HT-29 (cell line): ENCODE measurements around a stretch of chr3.

DNA sequence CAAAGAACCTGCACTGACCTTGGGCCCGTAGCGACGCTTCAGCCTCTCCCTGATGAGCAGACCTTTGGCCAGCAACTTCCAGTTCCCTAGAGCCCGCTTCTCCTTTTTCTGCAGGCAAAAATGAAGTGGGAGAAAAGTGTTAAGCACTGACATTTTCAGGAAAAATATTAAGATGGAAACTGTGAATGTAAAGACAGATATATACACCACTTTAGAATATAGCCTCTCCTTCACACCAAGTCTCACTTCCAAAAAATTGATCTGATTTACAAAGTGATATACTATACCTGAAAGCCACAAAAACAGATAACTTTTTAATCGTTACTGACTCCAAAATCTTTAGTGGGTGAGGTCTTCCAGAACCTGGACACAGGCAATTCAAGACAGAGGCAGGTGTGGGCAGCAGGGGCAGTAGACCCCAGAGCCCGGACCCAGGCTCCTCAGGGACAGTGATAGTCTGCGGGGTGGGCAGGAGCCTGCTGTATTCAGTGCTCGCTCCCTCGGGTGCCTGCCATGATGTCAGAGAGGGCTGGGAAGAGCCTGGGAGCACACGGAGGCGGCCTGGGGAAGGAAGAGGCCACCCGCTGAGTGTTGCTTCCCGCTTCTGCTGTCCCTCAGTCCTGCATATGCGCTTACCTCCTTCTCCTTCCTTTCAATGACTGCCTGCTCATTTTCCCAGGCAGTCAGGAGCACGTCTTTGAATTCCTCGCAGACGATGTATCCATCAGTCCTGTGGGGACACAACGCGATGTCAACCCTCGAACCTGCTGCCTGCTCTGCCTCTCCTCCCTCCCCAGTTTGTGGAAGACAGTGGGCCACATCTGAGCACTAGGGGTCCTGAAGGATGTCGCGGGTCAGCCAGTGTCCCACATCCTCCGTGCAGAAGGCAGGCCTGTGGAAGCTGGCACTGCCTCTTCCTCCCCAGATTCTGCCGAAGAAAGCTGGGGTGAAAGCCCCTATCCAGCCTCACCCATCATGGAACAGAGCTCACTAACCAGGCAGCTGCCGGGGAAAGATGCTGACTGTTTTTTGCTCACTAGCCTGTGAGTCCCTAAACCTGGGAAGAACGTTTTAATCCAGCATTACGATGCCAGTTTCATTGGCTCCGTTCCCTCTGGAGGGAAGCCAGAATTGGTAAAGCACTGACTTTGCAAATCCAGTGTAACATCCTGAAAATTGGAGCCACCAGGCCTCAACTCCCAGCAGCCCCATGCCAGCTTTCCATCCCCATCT lies 22.8 kb downstream of the TMEM43 start:
- RAMPAGE, long total RNA = no peak

DNA sequence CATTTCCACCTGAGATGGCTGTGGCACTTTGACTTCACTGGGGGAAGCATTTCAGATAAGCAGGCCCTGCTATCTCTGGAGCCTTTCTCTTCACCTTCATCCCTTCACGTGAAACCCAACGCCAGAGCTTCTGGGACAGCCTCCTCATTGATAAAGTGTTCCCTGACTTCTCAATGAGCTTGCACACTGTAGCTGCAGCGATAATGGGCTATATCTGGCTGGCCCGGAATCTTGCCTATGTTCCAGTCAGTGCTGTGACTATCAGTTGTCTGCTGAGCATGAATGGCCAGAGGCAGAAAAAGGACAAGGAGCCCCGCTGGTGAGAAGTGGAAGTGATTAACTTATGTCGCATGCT lies 53.8 kb downstream of the LSM3 start:
- RAMPAGE, long total RNA = no peak

DNA sequence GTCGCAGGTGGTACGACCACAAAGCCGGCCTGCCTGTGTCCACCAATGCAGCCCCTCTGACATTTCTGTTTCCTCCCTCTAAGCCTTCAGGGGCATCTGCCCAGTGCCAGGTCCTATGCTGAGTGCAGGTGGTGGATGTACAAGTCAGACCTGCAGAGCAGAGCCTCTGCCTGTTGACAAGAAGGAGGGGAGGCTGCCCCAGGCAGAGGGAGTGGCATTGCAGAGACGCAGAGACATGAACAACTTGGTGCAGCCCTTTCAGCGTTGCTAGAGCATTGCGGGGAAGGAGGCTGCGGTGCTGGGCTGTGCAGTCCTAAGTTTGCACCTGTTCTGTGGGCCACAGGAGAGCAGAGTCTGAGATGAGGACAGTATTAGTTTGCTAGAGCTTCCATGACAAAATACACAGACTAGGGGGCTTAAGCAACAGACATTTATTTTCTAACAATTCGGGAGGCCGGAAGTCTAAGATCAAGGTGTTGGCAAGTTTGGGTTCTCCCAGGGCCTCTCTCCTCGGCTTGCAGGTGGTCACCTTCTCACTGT lies 65.2 kb downstream of the LSM3 start:
- RAMPAGE, long total RNA = no peak

DNA sequence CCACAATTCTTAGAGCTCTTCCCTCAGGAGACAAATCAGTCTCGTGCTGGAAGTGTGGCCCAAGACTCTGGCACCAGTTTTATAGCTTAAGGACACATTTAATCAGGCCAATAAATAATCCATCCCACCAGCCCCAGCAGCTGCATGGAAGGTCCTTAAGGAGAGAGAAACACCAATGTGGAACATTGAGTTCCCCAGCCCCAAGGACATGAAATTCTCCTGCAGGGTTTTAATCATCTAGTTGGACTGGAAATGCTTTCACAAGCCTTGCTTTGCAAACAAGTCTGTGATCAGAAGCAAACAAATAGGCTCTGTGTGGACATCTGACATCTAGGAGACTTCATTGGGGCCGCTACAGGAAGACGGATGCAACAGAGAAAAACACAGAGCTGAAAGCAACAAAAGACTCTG lies 70.4 kb downstream of the LSM3 start:
- RAMPAGE, long total RNA = no peak

GRCh38 chr3:14374304-14375025 lies 27.9 kb upstream of the SLC6A6 start:
- RAMPAGE, long total RNA = no peak

- RAMPAGE, long total RNA = no peak
Measured at GRCh38 chr3:14391055-14391783, 11.2 kb upstream of the SLC6A6 start.

DNA sequence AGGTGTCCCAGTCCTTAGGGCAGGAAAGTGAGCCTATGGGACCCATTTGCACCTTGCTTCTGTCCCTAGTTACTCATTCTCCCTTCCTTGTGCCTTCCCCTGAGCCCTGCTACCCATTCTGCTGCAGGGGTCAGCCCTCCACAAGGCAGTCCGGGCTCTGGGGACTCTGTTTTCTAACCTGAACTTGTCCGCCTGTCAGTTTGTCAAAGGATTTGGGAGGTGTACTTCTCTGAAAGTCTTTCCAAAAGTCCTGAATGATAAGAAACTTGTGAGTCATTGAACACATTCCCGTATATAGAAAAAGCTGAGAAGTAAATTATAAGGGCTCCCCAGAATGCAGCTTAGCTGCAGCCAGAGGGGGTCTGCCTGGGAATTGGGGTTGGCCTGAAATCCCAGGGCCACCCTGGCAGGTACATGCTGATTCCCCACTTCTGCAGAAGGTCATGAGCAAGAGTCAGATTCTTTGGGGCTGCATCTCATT lies 2.8 kb downstream of the SLC6A6 start:
- RAMPAGE, long total RNA = no peak

GRCh38 chr3:14435277-14435897 lies 33.0 kb downstream of the SLC6A6 start:
- RAMPAGE, long total RNA = no peak

DNA sequence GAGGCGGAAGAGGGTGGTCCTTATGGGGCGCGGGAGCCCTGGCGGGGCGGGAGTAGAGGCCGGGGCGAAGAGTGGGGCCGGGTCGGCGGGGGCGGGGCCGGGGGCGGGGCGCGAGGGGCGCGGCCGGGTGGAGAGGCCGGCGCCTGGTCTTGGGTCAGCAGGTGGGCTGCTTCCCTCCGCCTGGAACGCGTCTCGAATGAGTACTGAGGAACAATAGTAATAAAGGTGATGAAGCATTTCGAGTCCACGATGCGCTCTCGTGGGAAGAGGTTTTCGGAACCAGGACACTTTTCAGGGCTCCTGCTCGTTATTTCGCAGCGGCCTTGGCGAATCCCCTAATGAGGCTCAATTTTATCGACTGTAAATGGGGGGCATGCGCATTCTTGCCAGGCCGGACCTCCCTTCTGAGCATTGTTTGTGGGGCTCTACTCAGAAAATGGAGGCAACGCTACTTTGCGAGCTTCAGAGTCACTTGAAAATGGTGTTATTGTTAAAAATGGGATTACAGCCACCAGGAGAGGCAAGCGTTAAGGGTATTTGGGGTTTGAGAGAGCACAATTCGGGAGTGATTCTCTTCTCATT lies 1.2 kb downstream of the NR2C2 start:
- RAMPAGE, long total RNA = no peak

DNA sequence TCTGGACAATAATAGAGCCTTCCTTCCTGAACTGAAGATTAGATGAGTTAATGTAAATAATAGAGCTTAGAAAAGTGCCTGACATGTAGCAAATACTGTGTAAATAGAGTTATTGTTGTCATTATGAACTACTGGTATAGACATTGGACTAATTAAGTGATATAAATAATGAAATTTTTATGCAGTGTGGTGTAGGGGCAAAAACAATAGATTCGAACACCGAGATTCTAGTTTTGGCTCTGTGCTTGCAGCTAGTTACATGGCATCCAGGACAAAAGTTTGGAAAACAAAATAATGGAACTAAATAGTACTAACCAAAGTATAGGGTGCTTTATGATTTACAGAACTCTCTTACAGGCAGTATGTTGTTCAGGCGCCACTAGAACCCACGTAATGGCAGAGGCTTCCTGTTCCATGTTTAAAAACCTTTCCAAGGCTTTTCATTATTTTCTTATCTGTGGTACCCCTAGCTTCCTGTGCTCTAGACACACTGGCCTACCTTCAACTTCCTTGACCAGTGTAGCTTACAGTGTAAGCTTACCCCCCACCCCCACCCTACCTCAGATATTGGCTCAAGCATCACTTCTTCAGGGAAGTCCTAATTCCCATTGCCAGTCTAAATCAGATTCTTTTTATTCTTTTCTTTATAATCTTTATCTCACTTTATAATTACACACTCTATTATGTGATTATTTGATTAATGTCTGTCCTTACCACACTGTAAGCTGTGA lies 2.8 kb downstream of the NR2C2 start:
- RAMPAGE, long total RNA = no peak

GRCh38 chr3:15003605-15004030 lies 56.2 kb downstream of the NR2C2 start:
- RAMPAGE, long total RNA = no peak

DNA sequence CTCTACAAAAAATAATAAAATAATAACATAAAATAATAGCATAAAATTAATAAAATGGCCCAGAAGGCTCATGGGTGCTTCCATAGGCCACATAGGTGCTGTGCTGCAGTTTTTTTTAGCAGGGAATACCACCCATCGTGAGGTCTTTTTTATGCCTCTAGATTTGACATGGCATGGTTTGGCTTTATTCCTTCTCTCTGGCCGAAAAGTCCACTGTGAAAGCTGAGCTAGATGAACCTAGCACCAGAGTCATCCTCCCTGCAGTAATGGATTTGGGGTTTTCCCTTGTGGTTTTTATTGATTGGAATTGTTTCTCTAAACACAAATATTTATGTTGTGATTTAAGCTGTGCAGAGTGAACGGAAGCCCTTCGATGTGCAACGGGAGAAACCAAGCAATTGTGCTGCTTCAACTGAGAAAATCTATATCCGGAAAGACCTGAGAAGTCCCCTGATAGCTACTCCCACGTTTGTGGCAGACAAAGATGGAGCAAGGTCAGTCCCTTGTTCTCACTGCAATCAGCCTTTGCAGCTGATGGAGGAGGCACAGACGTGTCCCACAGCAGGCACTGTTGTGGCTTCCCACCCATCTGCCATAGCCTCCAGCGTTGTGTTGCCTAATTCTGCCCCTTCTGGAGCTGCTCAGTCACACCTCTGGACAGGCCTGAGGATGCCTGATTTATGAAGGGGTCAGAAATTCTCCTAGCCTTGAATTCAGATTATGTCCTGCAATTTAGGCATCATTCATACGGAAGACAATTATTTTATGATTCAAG lies 42.1 kb downstream of the MRPS25 start:
- RAMPAGE, long total RNA = no peak

- RAMPAGE, long total RNA = no peak
Measured at GRCh38 chr3:15207022-15207455, 993 bp downstream of the CAPN7 start.

DNA sequence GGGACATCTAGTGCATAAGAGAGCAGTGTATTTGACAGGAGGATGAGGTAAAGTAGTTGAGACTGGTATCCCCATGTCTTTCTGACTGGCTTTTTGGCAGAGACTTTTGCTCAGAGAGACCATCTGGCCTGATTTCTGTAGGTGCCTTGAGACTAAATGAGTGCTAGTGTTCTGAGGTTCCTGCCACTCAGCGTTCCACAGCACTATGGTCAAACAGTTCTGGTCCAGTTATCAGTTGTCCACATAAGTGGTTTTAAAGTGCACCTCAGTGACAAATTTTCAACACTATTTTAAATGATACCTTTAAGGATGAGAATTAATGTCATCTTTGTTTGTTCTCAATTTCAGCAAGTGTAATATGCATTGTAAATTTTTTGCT lies 12.0 kb downstream of the CAPN7 start:
- RAMPAGE, long total RNA = no peak

- RAMPAGE, long total RNA = no peak
Measured at GRCh38 chr3:15271621-15272467, 60.5 kb downstream of the SH3BP5 start.

DNA sequence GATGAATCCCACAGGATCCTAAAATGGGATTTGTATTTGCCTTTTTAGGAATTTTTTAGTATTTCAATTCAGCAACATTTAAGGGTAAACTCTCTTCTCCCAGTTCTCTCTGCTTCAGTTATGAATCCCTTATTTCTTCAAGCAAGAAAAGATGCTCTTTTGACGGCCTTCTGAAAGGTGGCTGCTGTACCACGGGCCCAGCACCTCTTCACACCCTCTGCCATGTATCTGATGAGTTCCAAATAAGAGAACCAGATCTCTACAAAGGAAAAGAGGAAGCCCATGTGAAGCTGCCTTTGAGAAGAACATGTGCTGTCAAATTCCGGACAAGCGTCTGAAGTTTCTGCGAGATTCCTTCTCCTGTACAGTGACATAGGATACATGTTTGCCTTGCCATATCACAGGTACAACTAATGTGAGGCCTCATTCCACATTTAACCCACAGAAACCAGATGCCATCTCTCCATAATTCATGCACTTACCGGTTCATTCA lies 59.2 kb downstream of the SH3BP5 start:
- RAMPAGE, long total RNA = no peak

GRCh38 chr3:15329169-15330216 lies 2.9 kb downstream of the SH3BP5 start:
- RAMPAGE, long total RNA = no peak

- RAMPAGE, long total RNA = no peak
Measured at GRCh38 chr3:15562548-15562901, 38.8 kb downstream of the HACL1 start.

DNA sequence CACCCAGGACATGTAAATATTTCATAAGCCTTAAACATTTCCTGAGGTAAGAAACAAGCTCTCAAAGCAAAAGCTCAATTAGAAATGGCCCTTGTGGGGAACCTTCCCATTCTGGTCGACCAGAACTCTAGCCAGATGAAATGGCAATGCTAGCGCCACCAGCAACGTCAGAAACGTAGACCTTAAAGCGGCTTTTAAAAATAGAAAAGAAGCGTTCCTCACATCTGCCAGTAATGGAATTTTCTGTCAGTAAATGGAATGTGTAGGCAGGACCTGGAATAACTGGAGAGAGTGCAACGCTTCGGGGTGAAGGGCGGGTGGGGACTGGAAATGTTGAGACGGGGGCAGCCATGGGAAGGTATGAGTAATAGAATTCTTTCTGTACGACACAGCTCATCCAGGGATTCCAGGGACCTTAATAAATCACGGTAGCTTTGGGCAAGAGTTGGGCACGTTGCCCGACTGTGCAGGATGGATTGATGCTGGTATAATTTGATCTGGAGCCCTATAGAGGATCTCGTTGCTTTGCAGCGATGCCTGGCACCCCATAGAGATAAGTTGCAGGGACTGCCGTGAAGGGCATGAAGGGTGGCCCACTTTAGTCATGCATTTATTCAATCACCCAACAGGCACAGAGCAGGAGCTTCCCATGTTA lies 44.5 kb downstream of the BTD start:
- RAMPAGE, long total RNA = no peak

GRCh38 chr3:15647588-15648220 lies 46.2 kb downstream of the BTD start:
- RAMPAGE, long total RNA = no peak